Hematopoietic multipotent progenitor cell (in vitro differentiated cells): ENCODE data around the gene ZC3H14.

DNA sequence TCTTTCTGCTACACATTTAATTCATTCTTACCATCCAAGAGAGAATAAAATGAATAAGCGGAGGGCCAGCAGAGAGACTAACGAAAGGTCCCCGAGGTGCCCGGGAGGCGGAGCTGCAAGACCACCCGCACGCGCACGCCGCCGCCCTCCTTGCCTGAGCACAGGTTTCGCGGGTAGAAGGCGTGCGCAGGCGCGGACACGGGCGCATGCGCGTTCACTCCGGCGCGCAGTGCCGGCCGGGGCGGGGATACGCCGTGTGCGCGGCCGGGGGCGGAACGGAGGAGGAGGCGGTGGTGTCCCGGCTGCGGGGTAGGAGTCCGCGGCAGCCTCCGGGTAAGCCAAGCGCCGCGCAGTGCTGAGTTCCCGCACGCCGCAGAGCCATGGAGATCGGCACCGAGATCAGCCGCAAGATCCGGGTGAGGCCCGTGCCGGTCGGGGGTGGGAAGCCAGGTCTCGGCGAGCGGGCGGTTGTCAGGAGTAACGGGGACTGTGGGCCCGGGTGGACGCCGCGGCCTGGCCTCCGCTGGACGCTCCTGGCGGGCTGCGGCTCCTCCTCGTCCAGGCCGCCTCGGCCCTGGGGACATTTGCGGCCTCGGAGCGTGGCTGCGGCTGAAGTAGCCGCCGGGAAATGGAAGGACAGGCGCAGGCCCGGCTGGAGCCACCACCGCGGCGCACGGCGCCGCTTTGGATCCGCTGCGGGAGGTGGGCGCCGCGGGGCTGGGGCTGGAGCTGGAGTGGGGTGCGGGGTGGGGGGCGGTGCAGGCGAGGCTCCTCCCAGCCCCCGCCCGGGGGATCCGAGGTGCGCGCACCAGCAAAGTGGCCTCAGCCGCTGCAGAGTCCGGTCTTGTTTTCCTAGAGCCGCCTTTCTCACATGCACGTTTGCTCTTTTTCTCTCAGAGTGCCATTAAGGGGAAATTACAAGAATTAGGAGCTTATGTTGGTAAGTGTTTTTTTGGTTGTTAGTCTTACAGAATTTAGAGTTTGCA is at the start of gene ZC3H14:
ZC3H14 (plus strand) TSS at position 284 of the 986 bp plus-strand sequence.
- CAGE, long polyA plus RNA: no peak

- CAGE, long polyA plus RNA: no peak
These were observed 451 bp upstream of the TTC8 start for GRCh38 chr14:88823939-88824461.

DNA sequence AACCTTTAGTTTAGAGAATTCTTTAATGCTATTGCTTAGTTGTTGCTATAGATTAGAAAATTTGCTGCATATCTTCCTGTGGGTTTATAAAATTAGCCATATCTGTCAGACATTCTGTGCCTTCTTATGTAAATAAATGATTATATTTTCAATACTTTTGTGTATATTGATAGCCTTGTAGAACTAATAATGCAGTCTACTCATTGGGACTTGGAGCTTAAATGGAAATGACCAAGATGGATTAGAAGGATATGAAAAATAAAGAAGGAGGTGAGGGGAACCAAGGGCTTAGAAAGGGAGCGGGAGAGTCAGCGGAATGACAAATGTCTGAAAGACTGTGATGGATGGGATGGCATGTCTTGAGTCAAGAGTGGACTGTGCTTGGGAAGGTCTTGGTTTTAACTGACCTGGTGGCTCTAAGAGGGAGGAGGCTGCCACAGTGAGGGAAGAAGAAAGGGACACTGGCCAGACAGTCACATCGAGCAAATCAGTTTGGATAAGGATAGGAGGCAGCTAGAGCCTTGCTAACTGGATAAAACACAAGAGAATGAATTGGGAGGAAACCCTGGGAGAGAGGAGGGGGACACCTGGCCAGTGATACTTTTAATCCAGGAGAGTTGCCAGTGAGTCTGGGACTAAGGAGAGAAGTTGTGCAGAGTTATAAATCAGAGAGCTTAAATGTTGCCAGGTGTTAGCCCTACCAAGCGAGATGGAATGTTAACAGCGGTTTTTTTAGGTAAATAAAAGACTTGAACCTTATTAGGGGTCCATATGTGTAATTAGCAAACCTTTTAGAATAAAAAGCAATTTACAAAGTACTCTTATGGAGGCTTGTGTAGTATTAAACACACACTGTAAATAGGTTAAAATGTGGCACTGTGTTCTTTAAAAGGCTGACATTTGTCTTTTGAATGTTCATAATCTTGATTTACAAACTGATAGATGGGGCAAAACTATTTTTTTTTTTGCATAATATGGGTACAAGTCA is 9.6 kb downstream of the TTC8 start:
- CAGE, long polyA plus RNA: no peak

GRCh38 chr14:89219934-89220459 is 197.0 kb downstream of the FOXN3 start:
- CAGE, long polyA plus RNA: no peak

- CAGE, long polyA plus RNA: no peak
These were observed 167.7 kb downstream of the FOXN3 start for GRCh38 chr14:89249227-89249851.

DNA sequence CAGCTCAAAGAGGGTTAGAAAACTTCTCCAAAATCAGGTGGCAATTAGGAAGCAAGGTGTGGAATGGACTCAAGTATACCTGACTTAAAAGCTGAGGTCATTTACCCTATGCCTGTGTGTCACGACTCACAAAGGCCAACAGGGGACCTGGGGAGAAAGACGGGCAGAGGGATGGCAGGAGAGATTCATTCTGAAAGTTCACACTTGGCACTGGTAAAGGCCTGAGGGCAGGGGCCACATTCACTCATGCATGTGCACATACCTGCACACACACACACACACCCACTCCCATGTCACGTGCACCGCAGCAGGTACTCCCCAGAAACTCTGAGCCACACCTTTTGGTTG is 146.3 kb downstream of the FOXN3 start:
- CAGE, long polyA plus RNA: no peak

- CAGE, long polyA plus RNA: no peak
These were observed 132.6 kb downstream of the FOXN3 start for GRCh38 chr14:89284341-89285021.

GRCh38 chr14:89381780-89382549 is 35.1 kb downstream of the FOXN3 start:
- CAGE, long polyA plus RNA: no peak

- CAGE, long polyA plus RNA: no peak
These were observed 4.9 kb downstream of the FOXN3 start for GRCh38 chr14:89411973-89412735.

- CAGE, long polyA plus RNA: no peak
These were observed 224.4 kb upstream of the FOXN3 start for GRCh38 chr14:89641449-89641829.

DNA sequence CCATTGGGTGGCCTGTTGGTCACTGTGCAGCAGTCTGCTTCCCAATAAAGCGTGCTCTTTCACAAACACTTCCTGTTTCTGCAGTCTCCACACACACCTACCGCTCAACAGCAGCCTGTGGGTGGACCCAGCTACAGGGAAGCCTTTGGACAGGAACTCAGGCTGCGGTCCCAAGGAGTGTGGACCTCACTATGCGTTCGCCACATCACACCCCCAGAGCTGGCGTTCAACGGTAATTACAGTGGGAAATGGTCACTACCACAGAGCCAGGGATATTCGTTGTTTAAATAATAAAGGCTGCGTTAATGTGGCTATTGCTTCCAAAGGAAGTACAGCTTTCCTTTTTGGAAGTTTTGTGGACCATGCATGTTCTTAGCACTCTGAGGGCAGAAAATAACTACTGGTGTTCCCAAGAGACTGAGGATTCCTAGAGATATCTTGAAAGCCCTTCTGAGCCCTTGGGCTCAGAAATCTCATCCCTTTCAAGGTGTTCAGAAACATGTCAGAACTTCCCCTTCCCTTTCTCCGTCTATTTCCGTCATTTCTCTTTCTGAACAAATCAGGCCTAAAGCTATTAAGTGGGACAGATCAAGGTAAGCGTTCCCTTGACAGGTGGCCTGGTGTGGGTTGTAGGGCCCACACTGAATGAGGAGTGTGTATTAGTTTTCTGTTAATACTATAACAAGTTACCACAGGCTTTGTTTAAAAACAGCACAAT is 16.4 kb downstream of the PSMC1 start:
- CAGE, long polyA plus RNA: no peak

GRCh38 chr14:90294949-90295403 is 36.8 kb downstream of the NRDE2 start:
- CAGE, long polyA plus RNA: no peak

DNA sequence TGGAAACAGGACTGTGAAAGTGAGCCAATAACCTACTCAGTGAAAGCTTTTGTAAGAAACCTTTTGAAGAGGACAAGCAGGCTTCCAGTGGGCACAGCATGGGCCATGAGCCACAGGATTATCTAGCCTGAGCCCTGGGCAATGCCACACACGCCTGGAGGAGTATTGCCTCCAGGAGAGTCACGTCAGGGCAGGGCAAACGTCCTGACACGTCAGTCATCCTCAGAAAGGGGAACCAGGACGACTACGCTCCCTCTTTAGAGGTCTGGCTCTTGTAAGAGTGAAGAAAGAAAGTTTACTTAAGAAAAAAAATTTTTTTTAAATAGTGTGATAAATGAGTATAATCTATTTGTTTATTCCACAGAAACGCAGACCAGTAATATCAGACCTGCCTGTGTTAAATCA is 32.2 kb downstream of the NRDE2 start:
- CAGE, long polyA plus RNA: no peak

DNA sequence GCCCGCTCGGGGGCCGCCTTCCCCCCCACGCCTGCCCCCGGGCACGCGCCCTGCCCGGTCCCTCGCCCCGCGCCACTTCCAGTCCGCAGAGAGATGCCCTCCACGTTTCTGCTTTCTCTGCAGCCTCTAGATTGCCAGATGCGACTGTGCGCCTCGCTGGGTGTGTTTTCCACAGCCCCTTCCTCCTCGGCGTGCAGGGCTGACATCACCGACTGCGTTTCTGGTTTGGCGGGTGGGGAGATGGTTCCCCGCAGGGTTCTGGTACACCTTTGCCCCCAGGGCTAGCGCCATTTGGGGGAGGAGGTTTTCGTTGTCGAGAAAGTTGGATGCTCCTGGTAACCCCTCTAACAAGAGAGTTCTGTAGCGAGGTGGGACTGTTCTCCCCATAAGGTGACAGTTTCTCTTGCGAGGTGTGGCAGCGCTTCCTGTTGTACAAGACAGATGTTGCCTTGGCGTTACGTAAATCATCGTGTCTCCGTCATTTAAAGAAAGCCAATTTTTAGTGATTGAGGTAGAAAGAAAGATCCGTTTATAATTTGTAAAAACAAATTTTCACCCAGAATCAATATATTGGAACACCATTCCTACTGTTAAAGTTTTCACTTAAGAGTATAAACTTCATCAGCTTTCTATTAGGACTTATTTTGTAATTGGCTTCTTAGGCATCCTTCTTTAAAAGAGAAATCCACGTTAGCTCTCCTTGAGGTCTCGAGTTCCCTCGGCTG is 1.7 kb downstream of the CALM1 start:
- CAGE, long polyA plus RNA: no peak

- CAGE, long polyA plus RNA: no peak
These were observed 121.3 kb downstream of the CALM1 start for GRCh38 chr14:90518101-90518651.

DNA sequence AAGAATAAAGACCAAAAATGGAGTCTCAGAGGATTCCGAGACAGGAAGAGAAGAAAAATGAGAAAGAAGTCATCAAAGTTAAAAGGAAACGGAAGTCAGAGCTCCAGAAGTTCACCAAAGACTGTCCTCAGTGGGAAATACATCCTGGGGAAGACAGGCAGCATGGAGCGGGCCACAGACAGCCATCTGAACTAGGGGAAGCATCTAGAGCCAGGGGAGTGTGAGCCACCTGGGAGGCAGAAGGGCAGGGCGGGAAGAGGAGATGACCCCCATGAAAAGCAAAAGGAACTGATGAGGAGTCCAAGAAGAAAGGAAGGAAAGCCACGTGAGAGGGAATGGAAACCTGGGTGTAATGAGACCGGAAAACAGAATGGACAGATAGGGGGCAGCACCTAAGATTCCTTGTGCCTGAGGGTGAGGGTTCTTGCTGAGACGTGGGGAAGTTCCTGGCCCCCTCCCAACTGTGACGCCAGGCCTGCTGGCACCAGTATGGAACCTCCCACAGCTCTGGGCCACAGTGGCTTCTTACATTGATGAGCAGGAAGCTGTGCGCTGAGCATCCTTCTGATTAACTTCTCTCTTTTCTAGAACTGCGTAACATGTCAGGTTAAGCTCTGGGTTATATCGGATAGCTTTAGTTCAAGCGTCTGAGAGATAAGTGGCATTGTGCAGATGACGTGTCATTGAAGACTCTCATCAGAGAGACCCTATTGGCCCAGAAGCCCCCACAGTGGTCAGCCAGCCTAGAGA is 30.8 kb downstream of the TTC7B start:
- CAGE, long polyA plus RNA: no peak

DNA sequence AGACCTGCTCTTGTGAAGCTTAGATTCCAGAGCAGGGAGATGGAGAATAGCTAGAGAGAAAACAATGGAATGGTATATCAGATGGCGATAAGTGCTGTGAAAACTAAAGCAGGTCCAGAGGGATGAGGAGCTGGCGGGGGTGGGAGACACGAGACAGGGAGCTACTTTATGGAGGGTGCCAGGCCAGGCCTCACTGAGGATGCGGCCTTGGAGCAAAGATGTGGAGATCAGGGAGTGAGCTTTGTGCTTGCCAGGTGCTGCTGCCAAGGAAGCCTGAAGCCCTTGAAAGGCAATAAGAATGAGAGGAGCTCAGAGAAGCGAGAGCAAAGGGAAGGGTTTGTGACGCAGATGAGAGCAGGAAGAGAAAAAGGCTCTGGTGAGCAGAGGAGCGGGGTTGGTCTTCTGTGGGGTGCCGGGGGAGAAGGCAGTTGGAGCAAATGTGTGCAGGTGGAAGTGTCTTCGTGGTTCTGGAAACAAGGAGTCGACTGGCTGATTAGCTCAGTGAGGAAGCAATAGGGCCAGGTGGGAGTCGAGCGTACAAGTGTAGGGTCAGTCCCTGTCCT is 6.1 kb upstream of the DGLUCY start:
- CAGE, long polyA plus RNA: no peak

DNA sequence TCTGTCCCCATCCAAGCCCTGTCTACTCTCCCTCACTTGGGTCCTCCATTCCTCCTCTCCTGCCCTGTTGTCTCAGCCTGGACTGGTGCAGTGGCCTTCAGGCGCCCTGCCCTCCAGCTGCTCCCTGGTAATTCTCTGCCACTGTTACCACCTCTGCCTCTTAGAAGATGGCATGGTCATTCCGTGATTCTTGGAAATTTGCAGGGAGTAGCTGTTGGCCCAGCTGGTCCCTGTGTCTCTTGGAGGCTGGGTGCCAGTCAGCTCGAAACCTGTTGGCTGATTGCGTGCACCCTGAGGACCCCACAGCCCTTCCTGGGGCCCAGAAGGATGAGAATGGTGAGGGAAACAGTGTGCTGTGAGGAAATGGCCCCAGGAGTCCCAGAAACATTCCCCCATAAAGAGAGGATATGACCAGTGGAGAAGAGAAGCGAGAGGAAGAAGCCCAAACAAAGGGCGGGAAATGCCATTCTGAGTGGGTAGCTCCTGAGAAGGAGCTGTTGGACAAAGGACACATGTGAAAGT is 22.4 kb downstream of the GPR68 start:
- CAGE, long polyA plus RNA: no peak

DNA sequence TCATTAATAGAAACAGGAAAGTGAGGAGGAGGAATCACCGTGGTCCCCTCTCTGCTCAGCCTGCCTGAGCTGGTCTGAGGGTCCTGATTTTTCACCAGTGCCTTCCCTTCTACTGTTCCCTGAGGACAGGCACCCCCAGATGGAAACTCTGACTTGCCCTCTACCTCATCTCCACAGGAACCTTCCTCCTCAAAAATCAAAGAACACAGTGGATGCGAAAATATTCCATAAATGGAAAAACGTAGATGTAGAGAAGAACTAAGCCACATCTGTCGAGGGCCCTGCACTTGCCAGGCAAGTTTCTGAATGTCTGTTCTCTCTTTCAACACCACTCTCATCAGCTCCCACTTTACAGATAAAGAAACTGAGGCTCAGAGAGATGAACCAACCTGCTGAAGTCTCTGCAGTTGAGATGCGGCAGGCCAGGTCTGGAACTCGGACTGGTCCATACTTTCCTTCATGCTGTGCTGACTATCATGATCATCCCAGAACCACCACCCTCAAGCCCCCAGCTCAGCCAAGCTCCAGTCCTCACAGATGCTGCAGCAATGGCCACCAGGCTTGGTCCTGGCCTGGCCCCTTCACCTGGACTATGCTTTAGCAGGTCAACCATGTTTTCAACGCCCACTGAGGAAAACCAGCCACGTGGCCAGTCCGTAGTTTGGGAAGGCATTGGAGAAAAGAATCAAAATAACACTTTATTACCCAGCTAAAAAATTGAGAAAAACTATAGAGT is 1.6 kb downstream of the GPR68 start:
- CAGE, long polyA plus RNA: no peak

- CAGE, long polyA plus RNA: no peak
These were observed 50.2 kb downstream of the CCDC88C start for GRCh38 chr14:91367074-91368089.